Breast epithelium (tissue), 2 donors: ENCODE results near the gene PRMT2.

- PRO-cap = no peak
- RAMPAGE, long total RNA, 2 experiments = no peak in any of the 2 experiments
These were observed 27.1 kb downstream of the FTCD start for GRCh38 chr21:46128007-46128908.

- PRO-cap = no peak
- RAMPAGE, long total RNA, 2 experiments = no peak in any of the 2 experiments
These were observed 1.7 kb downstream of the LSS start for GRCh38 chr21:46226530-46227609.

- PRO-cap = no peak
- RAMPAGE, long total RNA, 2 experiments = no peak in any of the 2 experiments
These were observed 6.5 kb upstream of the LSS start for GRCh38 chr21:46234746-46235862.

- PRO-cap = no peak
- RAMPAGE, long total RNA, 2 experiments = no peak in any of the 2 experiments
These were observed 5.6 kb downstream of the C21orf58 start for GRCh38 chr21:46317856-46318621.

GRCh38 chr21:46334230-46334945 lies 10.4 kb downstream of the PCNT start:
- PRO-cap = no peak
- RAMPAGE, long total RNA, 2 experiments = no peak in any of the 2 experiments

- PRO-cap = no peak
- RAMPAGE, long total RNA, 2 experiments = no peak in any of the 2 experiments
These were observed 28.9 kb downstream of the PCNT start for GRCh38 chr21:46352835-46353324.

DNA sequence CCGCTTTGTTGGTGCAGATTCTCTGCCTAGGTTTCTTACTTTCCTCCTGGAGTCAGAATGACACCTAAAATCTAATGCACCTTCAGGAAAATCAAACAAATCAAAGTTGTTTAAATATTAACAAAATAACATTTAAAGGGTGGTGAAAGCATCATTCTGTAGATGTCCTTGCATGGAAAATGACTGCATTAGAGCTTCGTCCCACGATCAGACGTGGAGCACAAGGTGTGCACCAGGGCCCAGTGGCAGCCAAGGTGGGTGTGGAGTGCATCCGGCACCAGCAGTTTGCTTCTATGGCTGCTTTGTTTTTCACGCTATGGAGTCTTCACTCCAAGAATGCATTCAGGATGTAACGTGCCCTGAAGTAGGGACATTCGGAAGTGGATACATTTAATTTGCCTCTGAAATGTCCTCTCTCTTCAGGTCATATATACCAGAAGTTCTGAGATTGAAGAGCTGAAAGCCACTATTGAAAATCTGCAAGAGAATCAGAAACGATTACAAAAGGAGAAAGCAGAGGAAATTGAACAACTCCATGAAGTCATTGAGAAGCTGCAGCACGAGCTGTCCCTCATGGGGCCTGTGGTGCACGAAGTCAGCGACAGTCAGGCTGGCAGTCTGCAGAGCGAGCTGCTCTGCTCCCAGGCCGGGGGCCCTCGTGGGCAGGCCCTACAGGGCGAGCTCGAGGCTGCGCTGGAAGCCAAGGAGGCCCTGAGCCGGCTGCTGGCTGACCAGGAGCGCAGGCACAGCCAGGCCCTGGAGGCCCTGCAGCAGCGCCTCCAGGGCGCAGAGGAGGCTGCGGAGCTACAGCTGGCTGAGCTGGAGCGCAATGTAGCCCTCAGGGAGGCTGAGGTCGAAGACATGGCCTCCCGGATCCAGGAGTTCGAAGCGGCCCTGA lies 47.7 kb upstream of the DIP2A start:
- PRO-cap = no peak
- RAMPAGE, long total RNA, 2 experiments = no peak in any of the 2 experiments

GRCh38 chr21:46480159-46481175 lies 21.8 kb downstream of the DIP2A start:
- PRO-cap = no peak
- RAMPAGE, long total RNA, 2 experiments = no peak in any of the 2 experiments

GRCh38 chr21:46634783-46635786 lies at the start of gene PRMT2:
PRMT2 (plus strand) TSS chr21:46635674.
- PRO-cap = bidirectional peak, plus-strand start at chr21:46635171, minus-strand start at chr21:46635055; bidirectional peak, plus-strand start at chr21:46635674, minus-strand start at chr21:46635474
- RAMPAGE, long total RNA, 2 experiments = start-site peak on the plus strand in 2 of 2 experiments, at chr21:46635642-46635706 at its widest, 360 to 1,278 reads per replicate

DNA sequence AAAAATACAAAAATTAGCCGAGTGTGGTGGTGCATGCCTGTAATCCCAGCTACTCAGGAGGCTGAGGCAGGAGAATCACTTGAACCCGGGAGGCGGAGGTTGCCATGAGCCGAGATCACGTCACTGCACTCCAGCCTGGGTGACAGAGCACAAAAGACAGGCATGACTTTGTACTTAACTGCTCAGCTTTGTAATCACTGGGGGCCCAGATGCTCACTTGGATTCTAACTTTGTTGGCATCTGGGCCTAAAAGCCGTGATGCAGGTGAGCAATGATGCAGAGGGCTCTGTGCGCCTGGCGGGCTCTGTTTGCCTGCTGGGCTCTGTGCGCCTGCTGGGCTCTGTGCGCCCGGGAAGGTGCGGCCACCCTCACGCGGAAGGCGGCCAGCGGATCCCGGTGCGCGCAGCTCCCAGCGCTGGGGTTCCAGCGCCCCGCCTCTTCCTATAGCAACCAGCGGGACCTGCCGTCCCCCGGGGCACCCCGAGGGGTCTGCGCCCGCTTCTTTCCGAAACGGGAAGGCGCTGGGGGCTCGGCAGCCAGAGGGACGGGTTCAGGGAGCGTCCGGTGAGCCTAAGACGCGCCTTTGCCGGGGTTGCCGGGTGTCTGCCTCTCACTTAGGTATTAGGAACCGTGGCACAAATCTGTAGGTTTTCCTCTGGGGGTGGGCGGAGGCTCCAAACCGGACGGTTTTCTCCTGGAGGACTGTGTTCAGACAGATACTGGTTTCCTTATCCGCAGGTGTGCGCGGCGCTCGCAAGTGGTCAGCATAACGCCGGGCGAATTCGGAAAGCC lies 31.7 kb downstream of the PRMT2 start:
- PRO-cap = no peak
- RAMPAGE, long total RNA, 2 experiments = no peak in any of the 2 experiments